Amniotic epithelial cell (primary cell): ENCODE measurements around a stretch of chr2.

GRCh38 chr2:46564888-46565395, 22.6 kb upstream of the ATP6V1E2 start:
- RRBS = no CpG with 5 or more reads among the region's 4 CpGs

DNA sequence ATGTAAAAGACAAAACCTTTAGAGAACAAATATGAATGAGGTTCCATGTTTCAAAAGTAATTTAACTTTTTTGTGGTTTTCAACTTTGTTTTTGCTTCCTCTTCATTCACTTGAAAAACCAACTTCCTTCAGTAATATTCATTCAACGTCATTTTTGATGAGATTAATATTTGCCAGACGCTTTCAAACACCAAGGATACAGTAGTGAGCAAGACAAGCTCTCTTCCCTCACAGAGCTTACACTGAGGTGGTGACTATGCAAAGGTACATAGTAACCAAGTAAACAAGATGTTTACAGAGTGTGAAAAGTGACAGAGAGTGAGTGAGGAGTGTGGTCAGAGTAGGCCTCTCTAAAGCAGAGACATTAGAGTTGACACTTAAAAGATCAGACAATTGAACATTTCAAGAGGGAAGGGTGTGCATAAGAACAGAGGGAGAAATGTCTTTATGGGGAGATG, 17.9 kb downstream of the CRIPT start:
- RRBS = no CpG with 5 or more reads among the region's 2 CpGs

DNA sequence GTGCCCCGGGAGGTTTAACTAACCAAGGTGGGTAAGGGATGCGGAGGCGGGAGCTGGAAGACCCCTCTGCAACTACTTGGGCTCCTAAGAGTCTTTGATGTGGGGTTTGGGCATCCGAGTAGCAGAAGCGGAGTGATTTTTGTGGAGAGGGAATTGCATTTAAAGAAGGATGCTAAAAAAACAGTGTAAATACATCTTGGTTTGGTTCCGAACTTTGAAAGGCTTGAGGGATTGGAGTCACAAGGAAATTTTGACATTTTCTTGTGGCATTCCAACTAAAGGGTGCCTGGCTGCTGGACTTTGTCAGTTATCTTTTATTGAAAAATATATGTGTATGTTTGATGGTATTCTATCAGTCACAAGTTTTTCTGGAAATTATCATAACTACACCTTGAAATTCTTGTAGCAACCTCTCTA, 902 bp downstream of the SOCS5 start:
- RRBS = no CpG with 5 or more reads among the region's 6 CpGs

GRCh38 chr2:46759223-46759812, 60.2 kb downstream of the SOCS5 start:
- RRBS = no CpG with 5 or more reads among the region's 11 CpGs

DNA sequence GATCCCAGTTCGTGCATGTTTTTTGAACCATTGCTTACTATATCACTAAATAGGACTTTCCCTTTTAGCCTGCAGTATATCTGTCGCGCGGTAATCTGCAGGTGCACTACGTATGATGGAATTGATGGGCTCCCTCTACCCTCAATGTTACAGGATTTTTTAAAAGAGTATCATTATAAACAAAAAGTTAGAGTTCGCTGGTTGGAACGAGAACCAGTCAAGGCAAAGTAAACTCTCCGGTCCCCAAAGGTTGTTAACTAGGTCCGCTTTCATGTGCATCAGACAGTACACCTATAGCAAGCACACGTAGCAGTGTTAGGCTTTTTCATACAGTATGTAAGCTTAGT, 60.8 kb downstream of the SOCS5 start:
- RRBS = no CpG with 5 or more reads among the region's 10 CpGs

DNA sequence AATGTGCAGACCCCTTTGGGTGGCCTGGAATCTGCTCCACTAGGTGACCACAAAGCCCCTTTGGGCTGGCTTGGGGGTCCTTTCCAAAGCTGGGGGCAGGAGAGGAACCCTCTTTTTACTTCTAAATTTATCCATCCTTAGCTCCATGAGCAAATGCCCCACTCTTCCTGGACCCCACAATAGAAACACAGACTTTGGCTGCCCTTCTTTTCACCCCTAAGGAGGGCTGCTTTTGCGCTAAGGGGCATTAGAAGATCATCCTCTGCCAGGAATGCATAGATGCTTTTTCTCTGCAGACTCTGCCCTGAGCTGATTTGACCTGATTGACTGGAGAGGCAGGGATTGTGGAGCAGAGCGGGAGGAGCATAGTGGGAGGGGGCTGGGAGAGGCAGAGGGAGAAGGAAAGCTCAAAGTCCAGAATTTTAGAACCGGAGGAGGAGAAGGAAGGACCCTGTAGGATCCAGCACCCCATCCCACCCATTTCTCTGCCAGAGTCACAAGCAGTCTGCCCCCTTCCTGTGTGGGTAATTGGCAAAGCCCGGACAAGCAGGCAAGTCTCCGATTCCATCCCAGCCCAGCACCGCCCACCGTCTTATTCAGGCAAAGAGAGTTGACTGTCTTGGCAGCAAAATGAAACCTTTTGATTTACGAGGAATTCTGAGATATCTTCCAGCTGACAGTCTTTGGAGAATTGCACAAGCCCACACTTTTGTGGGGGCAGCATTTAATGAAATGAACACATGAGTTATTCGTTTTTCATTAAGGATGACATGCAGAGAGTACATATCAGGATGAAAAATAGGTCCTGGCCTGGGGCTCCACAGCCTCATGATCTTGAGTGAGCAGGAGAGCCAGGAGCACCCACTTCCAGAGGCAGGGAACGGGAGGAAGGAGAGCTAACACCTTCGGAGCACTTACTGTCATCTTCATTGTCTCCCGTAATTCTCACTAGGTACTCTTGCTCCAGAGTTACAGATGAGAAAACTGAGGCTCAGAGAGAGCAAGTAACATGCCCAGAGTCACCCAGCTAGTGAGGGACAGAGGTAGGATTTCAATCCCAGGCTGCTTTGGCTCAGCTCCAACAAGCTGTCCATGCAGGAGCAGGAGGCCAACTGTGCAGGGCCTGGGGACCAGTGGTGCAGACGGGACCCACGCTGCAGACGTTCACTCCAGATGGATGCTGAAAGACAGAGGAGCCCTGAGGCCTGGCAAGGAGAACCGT, 103.1 kb downstream of the MCFD2 start:
- RRBS = no CpG with 5 or more reads among the region's 16 CpGs

DNA sequence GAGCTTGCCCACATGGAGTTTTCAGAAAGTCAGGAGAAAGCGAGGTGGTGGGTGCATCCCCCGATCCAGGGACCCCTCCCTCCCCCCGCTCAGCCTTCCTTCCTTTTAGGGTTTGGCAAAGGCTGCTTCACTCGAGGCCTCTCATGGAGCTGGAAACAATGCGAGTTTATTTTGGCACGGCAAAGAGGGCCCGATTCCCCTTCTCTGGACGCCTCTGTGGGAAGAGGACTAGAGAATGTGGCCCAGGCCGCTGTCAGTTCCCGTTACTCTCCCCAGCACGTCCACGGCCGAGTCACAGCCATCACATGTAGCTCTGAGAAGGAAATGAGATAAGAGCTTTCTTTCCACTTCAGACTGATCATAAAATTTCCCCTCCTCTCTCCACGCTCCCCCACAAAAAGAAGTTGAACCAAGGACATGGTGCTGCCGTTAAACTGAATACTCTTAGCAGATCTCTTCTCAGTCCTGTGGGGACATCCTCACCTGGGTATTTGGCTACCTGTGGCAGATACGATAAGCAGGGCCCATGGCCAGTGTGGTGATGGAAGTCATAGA, 101.5 kb downstream of the MCFD2 start:
- RRBS = no CpG with 5 or more reads among the region's 16 CpGs

DNA sequence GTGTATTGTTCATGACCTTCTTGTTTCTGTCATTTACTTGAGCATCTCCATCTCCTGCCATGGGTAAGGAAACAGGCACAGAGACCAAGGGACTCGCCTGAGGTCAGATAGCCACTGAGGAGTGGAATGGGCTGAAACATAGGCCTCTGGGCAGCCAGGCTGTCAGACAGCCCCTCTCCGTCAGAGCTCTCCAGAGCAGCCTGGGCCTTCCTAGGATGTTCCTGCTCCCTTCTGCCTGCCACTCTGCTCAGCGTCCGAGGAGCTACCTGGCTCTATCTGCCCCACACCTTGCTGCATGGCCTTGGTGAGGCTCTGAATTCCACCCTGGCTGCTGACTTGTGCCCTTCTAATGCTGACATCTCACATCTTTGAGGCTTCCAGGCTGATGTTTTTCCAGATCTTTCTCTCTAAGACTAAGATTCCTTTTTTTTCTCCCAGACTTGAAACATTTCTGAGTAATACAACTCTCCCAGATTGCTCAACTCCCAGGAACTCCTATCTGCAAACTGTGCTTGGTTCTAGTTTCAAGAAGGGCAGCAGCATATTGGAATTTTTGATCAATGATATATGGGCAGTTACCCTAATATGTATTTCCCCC, 67.7 kb downstream of the MCFD2 start:
- RRBS = no CpG with 5 or more reads among the region's 4 CpGs

DNA sequence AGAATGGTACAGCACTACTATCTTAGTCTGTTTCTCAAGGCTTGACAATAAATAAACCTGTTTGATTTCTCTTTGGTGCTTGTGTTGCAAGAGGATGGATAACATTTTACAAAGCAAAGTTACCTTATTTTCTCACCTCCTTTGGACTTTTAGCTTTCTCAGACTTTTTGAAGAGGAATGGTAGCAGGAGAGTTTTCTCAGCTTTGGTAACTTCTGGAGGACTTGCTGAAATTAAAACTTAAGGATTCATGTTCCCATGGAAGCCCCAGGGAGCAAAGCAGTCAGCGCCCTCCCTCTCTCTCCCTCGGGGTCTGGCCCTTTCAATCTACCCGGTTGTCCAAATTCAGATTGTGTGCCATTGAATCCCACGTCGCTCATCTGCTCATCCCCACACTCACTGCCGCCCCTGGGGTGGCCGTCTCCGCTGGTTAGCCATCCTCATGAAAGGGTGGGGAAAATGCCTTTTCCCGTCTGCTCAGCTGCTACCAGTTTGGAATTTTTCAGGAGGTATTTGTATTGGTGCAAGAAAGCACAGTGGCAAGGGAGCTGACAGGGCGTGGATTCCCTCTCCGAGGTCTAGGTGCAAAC, 27.2 kb downstream of the MCFD2 start:
- RRBS = no CpG with 5 or more reads among the region's 11 CpGs

DNA sequence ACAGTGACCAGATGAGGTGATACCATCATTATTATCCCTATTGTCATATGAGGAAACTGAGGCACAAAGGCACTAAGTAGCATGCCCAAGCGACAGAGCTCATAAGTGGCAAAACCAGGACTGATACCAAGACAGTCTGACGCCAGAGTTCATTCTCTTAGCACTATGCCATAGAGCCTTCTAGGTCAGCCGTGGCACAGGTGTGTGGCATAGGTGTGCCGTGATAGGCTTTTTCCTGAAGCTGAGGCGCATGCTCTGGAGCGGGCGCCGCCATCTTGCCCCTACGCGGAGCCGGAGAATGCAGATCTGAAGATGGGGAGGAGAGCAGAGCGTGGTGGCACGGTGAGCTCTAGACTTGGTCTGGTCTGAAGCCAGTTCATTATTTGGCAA, 16.6 kb downstream of the MCFD2 start:
- RRBS = no CpG with 5 or more reads among the region's 13 CpGs

DNA sequence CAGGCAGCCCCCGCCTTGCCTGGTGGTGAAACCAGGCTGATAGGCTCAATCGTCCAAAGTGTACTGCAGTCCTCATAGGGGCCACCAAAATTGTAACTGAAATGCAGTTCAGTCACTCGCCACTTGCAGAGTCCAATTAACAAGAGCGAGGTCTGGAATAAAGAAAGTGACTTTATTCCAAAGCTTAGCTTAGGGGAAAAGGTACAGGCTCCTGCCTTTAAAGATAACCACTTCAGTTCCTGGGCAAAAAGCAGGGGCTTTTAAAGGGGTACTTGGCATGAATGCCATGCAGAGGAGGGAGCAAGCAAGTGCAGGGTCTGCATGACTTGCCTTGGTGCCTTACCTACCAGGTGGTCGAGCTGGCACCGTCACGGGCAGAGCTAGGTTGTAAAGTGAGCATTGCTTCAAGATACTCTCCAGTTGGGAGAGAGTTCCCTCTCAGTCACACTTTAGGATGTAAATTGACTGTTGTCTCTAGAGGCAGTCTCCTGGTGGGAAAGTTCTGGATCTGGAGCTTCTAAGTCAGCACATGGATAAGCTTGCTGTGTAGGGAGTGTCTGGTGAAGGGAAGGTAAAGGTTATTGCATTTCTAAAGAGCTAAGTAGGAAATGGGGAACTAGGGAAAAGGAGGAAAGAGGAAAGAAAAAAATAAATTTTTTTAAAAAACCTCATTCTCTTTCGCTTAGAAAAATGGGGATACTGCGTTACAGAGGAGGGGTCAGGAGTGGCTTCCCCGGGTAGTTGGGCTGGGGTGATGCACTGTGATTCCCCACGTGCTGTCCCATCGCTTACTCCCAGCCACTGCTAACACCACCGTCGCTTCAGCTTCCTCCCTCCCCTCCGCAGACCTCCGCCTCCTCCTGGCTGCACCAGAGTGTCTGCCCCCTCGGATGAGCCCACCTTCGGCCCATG, 33.2 kb downstream of the TTC7A start:
- RRBS = no CpG with 5 or more reads among the region's 18 CpGs

- RRBS = no CpG with 5 or more reads among the region's 8 CpGs
Observed at GRCh38 chr2:46977653-46978299, 36.8 kb downstream of the TTC7A start.

- RRBS = no CpG with 5 or more reads among the region's 5 CpGs
Observed at GRCh38 chr2:46984117-46984530, 43.1 kb downstream of the TTC7A start.

- RRBS = no CpG with 5 or more reads among the region's 10 CpGs
Observed at GRCh38 chr2:46995645-46996251, 54.7 kb downstream of the TTC7A start.

GRCh38 chr2:47038234-47039041, 97.4 kb downstream of the TTC7A start:
- RRBS = no CpG with 5 or more reads among the region's 10 CpGs

DNA sequence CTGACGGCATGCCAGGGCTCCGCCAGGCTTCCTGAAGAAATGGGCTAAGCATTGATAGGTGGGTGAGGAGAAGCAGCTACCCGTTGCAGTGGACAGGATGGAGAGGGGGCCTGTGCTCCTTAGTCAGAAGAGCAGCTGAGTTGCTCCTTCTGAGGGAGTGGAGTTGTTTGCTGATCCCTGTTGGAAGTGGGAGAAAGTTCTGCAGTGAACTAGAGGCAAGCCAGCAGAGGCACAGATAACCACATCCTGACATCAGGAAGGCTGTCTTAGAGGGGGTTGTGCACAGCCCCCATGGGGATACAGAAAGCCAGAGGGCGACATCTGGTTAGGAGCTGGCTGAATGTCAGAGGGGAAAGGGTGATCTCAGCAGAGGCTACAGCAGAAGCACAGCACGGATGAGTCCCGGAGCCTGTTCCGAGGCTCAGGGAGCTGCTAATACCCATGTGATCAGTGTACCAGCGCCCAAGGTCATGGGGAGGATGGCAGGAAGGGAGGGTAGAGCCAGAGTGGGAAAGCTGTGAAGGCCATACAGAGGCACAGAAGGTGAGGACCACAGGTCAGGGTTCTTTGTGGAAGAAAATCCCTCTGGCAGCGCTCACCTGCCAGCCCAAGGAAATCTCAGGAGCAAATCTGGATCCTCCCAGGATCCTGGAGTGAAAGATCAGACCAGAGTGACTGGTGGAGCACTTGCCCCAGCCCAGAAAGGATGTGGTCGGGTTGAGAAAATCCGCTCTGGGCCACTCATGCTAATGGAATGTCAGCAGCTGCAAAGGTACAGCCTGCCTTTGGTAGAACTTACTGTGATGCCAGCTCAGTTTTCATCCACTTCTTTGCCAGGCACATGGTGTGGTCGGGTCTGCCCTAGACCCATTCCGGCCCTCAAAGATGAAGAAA, 102.3 kb downstream of the TTC7A start:
- RRBS = 6% methylated on average over 1 of the region's 13 CpGs

GRCh38 chr2:47056179-47057147, 98.6 kb downstream of the STPG4 start:
- RRBS = no CpG with 5 or more reads among the region's 16 CpGs

GRCh38 chr2:47058111-47058982, 96.8 kb downstream of the STPG4 start:
- RRBS = no CpG with 5 or more reads among the region's 10 CpGs

- RRBS = no CpG with 5 or more reads among the region's 15 CpGs
Observed at GRCh38 chr2:47086065-47087015, 68.8 kb downstream of the STPG4 start.

GRCh38 chr2:47174974-47175092, 1.5 kb downstream of the CALM2 start:
- RRBS = no CpG with 5 or more reads among the region's 2 CpGs